Spinal cord (tissue), 3 donors: ENCODE measurements around a stretch of chr7.

- PRO-cap, result no peak
- RAMPAGE, long total RNA, result no peak
Measured at GRCh38 chr7:158775526-158776248, 53.6 kb downstream of the ESYT2 start.

- PRO-cap, result no peak
- RAMPAGE, long total RNA, result no peak
Measured at GRCh38 chr7:158793289-158793800, 36.0 kb downstream of the ESYT2 start.

GRCh38 chr7:158804740-158805501 is 24.4 kb downstream of the ESYT2 start:
- PRO-cap, result no peak
- RAMPAGE, long total RNA, result no peak

- PRO-cap, result no peak
- RAMPAGE, long total RNA, result no peak
Measured at GRCh38 chr7:158820852-158822220, 8.0 kb downstream of the ESYT2 start.

DNA sequence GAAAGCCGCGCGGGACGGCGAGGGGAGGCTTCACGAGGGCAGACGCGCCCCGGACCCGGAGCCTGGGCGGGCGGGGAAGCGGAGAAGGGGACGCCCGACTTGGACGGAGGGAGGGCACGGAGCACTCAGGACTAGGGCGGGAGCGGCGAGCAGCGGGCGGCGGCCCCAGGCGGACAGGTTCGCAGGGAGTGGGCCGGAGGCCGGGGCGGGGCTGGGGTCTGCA is 844 bp downstream of the ESYT2 start:
- PRO-cap, result no peak
- RAMPAGE, long total RNA, result no peak

- PRO-cap, result no peak
- RAMPAGE, long total RNA, result no peak
Measured at GRCh38 chr7:159075636-159076180, 69.0 kb downstream of the VIPR2 start.

- PRO-cap, result no peak
- RAMPAGE, long total RNA, result no peak
Measured at GRCh38 chr7:159096209-159096803, 48.4 kb downstream of the VIPR2 start.

- PRO-cap, result no peak
- RAMPAGE, long total RNA, result no peak
Measured at GRCh38 chr7:159097649-159098330, 46.9 kb downstream of the VIPR2 start.

- PRO-cap, result no peak
- RAMPAGE, long total RNA, result no peak
Measured at GRCh38 chr7:159145579-159145951, 898 bp upstream of the VIPR2 start.